Measurements from ENCODE around the gene UNC13D.

DNA sequence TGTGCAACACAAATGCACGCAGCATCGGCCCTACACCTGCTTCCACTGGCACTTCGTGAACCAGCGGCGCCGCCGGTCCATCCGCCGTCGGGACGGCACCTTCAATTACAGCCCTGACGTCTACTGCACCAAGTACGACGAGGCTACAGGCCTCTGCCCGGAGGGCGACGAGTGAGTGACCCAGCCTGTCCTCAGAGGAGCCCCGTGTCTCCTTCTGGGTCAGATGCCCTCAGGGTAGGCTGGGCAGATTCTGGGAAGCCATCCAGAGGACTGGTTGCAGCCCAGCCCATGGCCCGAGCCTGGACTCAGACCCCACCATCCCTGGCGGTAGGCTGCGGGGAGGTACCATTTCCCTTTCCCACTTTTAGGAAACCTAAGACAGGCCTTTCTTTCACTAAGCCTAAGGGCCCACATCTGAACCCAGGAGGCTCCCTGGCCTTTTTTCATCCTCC lies 25.2 kb downstream of the UNK start:
- PRO-cap = no peak

DNA sequence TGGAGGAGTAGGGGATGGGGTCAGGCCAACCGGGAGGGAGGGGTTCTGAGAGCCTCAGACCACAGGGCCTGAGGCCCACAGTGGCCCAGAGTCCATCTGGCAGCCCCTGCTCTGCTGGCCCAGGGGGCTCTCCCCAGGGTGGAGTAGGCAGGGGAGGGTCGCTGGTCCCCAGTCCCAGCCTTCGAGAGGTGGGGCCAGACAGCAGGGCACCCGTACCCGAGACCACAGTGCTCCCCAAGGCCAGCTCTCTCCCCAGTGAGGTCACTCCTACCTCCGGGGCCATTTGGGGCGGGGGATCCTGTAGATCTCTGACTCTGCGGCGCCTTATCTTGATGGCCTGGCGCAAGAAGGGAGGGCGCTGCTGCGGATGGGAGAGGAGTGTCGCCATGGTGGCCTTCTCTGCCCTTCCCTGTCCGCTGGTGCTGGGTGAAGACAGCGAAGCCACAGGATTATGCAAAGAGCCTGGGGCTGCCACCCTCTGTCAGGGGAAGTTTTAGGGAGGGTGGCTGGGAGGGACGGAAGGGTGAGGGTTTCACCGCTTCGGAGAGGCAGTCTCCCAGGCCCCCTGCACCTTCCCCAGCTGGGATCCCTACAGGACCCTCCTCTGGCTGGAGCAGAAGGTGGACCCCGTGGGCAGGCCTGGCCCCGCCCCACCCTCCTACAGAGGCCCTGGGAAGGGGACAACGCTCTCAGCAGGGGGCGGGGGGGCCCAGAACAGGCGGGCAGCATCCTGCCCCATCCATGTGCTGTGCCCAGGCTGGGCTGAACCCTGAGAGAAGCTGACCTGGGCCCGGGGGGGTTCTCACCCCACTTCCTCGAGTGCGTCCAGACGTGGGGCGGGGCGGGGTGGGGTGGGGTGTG lies at the start of gene UNC13D:
Gene UNC13D, minus strand, starts transcription at position 455 of the 861 bp plus-strand sequence.
- PRO-cap = bidirectional peak, plus-strand start at position 692 of the sequence, minus-strand start at position 424 of the sequence; bidirectional peak, plus-strand start outside the sequence, minus-strand start at position 817 of the sequence

DNA sequence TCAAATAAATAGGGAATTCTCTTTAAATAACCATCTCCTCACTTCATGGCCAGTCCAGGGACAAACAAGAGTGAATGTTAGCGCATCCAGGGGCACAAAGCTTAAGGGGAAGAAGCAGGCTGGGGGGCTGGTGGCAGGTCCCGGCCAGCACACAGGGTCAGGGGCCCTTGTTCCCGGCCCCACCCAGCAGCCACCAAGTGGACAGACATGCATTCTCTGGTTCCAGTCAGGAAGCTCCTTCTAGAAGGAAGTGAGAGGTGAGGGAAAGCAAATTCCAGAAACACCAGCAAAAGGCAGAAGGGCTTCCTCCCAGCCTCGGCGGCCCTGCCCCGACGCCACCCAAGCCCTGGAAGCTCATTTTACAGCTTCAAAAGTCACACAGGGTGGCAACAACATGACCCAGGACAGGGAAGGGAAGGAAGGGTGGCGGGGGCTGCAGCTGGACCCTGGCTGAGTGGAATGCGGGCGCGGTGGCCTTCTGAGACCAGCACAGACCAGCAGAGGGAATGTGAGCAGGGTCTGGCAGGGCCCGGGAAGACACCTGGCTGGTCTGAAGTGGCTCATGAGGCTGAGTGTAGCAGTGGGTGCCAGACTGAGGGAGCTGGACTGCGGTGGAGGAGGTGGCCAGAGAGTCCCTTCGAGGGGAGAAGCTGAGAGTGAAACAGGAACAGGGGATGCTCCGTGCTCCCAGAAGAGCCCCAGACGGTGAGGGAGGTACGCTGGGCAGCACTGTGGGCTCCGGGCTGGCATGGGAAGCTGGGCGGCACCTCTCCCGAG lies 1.8 kb upstream of the UNC13D start:
- PRO-cap = no peak

DNA sequence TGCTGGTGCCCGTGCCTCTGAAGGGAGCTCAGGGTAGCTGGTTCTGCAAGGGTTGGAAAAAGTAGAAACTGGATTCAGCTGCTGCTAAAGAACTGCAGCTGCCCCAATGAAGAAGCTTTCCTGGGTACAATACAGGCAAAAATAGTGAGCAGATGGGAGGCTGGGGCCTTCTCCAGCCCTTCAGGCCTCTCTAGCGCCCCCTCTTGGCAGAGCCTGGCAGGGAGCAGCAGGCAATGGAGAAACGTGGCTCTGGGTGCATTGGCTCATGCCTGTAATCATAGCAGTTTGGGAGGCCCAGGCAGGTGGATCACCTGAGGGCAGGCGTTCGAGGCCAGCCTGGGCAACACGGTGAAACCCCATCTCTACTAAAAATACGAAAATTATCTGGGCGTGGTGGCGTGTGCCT lies 6.2 kb upstream of the WBP2 start:
- PRO-cap = no peak

DNA sequence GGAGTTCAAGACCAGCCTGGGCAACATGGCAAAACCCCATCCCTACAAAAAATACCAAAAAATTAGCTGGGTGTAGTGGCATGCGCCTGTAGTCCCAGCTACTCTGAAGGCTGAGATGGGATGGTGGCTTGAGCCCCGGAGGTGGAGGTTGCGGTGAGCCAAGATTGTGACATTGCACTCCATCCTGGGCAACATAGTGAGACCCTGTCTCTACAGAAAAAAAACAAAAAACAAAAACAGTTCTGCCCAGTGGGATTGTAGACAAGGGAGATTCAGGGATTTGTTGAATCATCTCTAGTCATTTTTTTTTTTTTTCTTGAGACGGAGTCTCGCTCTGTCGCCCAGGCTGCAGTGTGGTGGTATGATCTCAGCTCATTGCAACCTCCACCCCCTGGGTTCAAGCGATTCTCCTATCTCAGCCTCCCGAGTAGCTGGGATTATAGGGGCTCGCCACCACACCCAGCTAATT lies 1.1 kb downstream of the TEN1 start:
- PRO-cap = no peak

GRCh38 chr17:76048623-76049261 lies 21.6 kb upstream of the EVPL start:
- PRO-cap = no peak

DNA sequence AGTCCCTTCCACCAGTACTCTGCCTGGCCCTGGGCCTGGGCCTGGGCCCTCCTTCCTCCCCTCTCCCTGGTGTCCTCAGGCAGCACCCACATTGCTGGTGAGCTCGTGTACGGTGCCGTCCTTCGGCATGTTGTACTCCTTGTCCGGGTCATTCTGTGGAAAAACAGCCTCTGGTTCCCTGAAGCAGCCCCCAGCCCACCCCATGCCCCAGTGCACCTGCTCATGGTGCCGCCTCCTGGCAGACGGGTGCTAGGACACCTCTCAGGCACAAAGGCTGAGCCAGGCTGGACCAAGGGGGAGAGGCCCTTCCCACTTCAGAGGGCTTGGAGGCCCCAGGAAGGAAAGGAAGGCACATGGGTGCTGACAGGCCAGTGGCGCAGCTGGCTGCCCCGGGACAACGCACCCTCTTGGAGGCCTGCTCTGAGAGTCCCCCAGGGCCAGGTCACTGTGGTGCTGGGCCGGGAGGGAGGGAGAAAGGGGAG lies 9.0 kb downstream of the ZACN start:
- PRO-cap = no peak

DNA sequence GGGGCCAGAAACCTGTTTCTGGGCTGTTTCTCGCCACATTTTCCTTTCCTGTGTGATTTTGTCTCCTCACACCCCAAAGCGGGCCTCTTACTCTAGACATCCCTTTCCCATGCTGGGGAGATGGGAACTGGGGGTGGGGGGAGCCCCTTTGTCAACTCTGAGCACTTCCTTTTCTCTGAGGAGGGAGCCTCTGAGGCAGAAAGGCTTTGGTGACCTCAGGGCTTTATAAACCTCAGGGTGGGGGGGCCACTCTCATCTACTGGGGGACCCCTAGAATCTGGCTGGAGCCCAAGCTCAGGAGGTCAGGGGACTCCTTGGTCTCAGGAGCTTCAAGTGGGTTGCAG lies 7.7 kb downstream of the UBALD2 start:
- PRO-cap = no peak

DNA sequence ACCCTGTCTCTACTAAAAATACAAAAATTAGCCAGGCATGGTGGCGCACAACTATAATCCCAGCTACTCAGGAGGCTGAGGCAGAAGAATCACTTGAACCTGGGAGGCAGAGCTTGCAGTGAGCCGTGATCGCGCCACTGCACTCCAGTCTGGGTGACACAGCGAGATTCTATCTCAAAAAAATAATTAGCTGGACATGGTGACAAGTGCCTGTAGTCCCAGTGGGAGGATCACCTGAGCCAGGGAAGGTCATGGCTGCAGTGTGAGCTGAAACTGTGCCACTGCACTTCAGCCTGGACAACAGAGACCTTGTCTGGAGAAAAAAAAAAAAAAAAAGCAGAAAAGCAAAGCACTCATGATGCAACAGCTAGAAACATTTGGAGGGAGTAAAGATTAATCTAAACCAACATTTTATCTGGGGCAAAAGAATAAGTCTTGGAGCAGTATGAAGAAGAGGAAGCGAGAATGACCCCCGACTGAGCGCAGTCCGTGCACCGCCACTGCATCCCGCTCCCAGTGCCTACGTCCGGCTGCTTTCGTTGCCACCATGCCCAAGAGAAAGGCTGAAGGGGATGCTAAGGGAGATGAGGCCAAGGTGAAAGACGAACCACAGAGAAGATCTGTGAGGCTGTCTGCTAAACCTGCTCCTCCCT lies 8.3 kb downstream of the PRPSAP1 start:
- PRO-cap = no peak

DNA sequence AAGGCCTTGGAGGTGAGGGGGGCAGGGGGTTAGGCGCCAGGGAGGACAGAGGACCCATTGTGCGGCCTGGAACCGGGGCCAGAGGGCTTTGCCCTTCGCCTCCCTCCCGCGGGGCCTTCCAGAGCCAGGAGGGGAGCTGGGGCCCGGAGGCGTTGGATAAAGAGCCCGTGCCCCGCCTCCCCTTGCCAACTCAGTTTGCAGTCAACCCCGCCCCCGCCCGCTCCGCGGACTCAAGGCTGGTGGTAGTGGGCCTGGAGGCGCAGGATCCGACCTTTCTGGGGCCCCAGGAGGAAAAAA lies 2.1 kb upstream of the SPHK1 start:
- PRO-cap = no peak

- PRO-cap = no peak
Measured at GRCh38 chr17:76446427-76447602, 6.1 kb downstream of the UBE2O start.

- PRO-cap = no peak
Measured at GRCh38 chr17:76480623-76481060, 13.2 kb downstream of the AANAT start.

DNA sequence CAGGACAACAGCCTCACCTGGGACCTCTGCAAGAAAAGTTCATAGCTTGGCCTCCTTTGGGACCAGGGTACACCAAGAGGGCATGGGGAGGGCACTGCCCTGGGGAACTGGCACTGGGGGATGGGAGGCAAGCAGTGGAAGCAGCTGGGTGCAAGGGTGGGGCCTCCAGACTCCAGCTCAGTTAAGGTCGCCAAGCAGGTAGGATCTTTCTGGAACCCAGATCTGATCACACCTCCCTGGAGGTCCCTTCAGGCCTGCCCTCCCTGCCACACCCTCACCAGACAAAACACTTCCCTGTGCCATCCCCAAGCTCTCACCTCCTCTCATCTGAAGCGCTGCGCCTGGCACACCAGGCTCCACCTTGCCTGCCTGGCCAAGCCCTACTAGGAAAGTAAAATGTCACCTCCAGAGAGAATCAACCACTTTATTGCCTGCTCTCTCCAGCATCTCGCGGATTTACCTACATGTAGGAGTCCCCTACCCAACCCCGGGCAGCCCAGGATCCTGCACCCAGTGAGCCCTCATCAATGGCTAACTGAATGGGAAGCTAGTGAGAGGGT lies 10.7 kb downstream of the RHBDF2 start:
- PRO-cap = no peak

DNA sequence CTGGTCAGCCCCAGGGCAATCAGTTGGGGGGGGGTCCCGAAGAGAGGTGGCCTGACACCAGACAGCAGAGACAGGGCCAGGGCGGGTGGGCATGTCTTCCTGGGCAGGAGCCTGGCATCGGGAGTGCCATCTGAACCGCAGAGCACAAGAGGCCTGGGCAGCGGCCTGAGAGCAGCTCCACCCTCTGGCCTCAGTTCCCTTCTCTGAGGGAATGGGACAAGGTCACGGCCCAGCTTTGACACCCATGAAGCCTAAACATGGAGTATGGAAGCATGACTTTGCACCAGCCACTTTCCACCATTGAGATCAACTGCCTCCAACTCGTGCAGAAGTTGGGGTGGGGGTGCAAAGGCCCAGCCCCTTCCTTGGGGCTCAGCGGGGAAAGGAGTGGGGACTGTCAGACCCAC lies 9.8 kb downstream of the RHBDF2 start:
- PRO-cap = no peak

DNA sequence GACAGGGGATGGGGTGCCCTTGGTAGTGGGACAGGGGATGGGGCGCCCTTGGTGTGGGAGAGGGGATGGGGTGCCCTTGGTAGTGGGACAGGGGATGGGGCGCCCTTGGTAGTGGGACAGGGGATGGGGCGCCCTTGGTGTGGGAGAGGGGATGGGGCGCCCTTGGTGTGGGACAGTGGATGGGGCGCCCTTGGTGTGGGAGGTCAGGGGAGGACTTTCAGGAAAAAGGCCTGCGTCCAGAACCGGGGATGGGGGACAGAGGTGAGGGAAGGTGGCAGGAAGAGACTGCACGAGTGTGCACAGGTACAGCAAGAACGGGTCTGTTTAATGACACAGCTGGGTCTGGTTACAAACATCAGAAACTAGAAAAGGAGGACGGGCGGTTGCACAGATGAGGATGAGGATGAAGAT lies 10.5 kb downstream of the CYGB start:
- PRO-cap = no peak

GRCh38 chr17:76550603-76551860 lies 11.2 kb downstream of the PRCD start:
- PRO-cap = no peak

DNA sequence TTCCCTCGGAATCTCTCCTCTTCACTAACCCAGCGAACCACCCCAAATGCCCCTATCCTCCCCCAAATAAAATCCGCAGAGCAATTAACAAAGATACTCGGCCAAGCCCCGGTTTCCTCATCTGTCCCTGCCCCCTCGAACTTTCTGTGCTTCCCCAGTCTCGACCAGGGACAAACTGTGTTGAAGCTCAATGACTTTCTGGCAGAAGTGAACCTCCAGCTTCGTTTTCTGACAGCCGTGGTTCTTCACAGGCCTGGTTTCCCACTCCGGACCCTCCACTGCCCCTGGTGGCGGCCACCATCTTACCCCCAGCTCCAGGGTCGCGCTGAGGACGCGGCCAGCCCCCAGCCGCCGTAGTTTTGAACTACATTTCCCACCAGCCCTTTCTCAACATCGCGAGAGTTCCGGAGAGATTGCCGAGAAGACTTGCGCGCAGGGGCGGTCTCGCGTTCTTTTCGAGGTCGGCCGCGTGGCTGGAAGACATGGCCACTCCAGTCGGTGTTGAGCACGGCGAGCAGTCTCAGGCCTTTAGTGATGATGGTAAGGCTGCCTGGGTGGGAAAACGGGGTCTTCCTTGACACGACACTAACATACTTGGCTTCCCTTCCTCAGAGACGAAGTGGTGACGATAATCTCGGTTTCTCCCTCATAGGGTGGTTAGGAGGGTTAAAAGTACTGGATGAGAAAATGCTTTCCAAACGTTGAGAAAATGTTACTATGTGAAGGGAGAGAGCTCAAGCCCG lies 17.6 kb downstream of the PRCD start:
- PRO-cap = bidirectional peak, plus-strand start at position 458 of the sequence, minus-strand start at position 354 of the sequence

GRCh38 chr17:76562893-76563254 lies 22.8 kb downstream of the ST6GALNAC2 start:
- PRO-cap = no peak

GRCh38 chr17:76586632-76587390 lies 1.2 kb upstream of the ST6GALNAC2 start:
- PRO-cap = no peak

DNA sequence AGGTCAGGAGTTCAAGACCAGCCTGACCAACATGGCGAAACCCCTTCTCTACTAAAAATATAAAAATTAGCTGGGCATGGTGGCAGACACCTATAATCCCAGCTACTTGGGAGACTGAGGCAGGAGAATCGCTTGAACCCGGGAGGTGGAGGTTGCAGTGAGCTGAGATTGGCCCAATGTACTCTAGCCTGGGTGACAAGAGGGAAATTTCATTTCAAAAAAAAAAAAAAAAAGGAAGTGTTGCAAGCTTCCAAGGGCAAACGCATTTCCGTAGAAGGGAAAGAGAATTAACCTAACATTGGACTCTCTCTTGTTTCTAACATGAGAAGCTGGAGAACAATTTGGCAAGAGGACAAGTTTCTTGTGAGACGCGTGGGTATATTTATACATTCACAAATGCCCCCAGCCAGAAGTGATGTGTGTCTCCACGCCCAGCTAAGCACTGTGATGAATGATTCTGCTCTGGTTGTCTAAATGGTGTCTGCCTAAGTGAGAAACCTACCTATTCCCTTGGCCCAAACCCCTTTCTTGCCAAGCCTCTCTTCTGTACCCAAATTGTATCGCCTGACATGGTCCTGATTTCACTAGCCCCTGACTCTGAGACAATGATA lies 14.0 kb upstream of the ST6GALNAC2 start:
- PRO-cap = no peak